Mucosa of descending colon (tissue), 1 donor: ENCODE data around the genes IGSF23, CEACAM16, NECTIN2 and APOC1.

GRCh38 chr19:44052244-44052496 lies 334 bp downstream of the ZNF223 start:
- PRO-cap, result no peak

- PRO-cap, result no peak
Observed at GRCh38 chr19:44085969-44087046, 7.9 kb upstream of the ZNF224 start.

DNA sequence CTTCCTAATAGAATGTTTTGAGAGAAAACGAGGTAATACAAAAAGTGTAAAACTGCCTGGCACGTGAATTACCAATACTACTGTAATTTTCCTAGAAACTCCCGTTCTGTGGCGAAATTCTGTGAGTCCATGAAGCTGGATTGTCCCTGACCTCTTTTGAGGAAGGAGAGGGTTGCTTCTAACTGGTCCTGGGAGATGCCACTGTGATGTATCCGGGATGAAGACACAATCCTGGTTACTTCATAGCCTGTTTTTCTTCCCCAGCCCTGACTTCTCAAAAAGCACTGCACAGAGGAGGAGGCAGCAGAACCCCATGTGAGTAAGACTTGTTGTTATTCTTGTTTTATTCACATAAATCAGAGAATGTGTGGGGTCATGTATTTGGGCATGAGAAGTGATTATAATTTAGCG lies 598 bp downstream of the ZNF226 start:
- PRO-cap, result no peak

GRCh38 chr19:44410108-44410394 lies 8.6 kb upstream of the ZNF285 start:
- PRO-cap, result no peak

DNA sequence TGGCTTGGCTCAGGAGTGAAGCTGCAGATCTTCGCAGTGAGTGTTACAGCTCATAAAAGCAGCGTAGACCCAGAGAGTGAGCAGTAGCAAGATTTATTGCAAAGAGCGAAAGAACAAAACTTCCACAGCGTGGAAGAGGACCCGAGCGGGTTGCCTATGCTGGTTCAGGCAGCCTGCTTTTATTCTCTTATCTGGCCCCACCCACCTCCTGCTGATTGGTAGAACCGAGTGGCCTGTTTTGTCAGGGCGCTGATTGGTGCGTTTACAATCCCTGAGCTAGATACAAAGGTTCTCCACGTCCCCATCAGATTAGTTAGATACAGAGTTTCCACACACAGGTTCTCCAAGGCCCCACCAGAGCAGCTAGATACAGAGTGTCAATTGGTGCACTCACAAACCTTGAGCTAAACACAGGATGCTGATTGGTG lies 33.2 kb upstream of the CEACAM20 start:
- PRO-cap, result no peak

DNA sequence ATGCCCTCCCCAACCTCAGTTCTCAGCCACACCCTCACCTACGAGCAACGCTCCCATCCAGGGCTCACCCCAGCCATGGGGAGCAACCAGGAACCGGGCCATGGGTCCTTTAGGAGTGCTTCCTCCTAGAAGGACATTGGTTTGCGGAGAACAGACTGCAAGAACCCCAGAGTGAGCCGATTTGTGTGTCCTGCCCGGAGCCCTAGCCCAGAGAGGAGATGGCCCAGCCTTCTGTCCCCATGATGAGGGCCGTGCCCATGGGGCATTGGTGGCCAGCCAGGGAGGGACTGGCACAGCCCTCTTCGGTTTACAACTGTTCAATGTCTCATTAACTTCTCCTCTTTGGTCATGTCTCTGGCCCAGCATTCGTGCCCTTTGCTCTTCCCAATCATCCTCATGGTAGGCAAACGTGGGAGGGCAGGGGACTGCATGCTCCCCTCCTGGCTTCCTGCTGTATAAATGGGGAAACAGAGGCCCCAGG lies 32.9 kb upstream of the IGSF23 start:
- PRO-cap, result bidirectional peak, plus-strand start at position 402 of the sequence, minus-strand start at position 173 of the sequence

- PRO-cap, result bidirectional peak, plus-strand start at chr19:44602425, minus-strand start at chr19:44602170; unidirectional peak, minus-strand start at chr19:44602242
Observed at GRCh38 chr19:44601996-44602563, 11.3 kb upstream of the IGSF23 start.

- PRO-cap, result unidirectional peak, minus-strand start at chr19:44613463
Observed at GRCh38 chr19:44613211-44614106, at the start of gene IGSF23. Gene IGSF23, plus strand, starts transcription at chr19:44613563.

- PRO-cap, result no peak
Observed at GRCh38 chr19:44617596-44618023, 4.2 kb downstream of the IGSF23 start.

DNA sequence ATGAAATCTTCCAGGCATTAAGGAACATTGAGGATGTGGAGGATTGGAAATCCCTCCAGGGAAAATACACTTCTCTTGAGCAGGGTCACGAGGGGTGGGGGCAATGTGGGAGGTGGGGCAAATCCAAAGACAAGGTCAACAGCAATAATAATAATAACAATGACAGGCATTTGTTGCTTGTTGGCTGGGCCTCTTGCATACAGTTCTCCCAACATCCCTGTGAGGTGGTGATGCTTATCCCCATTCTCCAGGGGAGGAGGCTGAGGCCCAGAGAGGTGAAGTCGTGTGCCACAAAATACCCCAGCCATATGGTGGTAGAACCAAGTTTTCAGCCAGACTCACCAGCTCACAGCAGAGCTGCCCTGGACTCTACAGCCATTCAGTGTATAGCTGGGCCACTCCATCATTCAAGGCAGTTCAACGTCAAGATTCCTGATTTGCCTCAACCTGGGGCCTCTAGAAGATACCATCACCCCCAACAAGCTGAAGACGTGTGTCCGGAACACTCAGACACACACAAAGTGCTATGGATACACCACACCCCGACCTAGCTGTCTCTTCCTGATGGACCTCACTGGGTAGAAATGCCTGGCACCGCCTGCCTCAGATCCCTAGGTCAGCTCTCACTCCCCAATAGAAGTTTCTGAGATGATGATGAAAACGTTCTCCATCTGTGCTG lies 4.4 kb upstream of the CEACAM19 start:
- PRO-cap, result no peak

GRCh38 chr19:44699098-44699297 lies at the start of gene CEACAM16:
Gene CEACAM16, plus strand, starts transcription at chr19:44699151.
- PRO-cap, result no peak

DNA sequence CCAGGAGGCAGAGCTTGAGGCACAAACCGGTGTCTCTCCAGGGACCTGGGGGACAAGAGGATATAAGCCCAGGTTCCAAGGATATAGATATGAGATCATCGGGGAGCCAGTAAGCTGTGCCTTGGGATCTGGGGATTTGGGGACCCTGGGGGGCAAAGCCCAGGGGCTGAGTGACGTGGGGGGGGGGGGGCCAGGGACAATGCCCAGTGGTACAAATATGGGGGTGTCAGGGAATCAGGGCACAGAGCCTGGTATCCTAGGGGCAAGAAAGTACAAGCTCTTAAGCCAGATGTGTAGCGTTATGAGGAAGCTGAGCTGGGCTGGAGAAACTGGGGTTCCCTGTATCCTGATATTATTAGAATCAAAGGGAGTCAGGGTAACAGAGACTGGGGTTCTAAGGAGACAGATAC lies 605 bp downstream of the BCL3 start:
- PRO-cap, result no peak

DNA sequence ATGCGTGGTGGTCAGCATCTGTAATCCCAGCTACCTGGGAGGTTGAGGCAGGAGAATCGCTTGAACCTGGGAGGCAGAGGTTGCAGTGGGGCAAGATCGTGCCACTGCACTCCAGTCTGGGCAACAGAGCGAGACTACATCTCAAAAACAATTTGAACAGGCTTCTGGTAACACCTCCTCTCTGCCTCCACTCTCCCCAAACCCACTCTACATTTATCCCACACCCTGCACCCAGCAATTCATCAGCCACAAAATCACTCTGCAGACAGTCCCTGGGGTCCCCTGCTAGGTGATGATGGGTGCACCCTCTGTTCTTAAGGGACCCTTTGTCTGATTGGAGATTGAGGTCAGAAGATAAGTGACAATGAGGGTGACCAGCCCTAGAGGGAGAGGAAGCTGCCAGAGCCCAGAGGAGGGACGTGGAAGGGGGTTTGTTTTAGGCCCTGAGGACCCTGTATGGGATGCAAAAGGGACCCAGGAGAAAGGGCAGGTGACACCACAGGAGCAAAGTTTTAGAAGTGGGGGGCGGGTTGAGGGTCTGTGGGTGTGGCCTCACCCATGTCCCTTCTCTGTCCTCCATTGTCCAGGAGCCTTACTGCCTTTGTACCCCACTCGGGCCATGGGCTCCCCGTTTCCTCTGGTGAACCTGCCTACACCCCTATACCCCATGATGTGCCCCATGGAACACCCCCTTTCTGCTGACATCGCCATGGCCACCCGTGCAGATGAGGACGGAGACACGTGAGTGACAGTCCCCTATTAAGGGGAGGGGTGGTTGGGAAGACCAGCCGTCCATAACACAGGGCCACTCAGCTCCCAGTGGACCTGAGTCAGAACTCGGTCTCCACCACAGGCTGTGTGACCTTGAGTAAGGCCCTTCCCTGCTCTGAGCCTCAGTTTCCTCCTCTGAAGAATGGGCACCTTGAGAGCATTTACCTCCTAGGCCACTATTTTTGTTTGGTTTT lies 2.4 kb downstream of the BCL3 start:
- PRO-cap, result no peak

DNA sequence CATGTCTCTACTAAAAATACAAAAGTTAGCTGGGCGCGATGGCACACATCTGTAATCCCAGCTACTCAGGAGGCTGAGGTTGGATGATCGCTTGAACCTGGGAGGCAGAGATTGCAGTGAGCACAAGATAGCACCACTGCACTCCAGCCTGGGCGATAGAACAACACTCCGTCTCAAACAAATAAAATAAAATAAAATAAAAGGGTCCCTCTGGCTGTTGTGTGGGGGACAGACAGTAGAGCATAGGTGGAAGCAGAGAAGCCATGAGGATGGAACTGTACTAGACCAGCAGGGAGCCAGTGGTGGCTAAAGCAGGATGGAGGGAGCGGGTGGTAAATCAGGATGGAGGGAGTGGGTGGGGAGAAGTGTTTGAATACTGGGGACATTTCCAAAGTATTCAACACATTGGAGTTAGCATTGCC lies 7.2 kb downstream of the BCL3 start:
- PRO-cap, result no peak

- PRO-cap, result no peak
Observed at GRCh38 chr19:44756166-44756442, 7.6 kb downstream of the BCL3 start.

DNA sequence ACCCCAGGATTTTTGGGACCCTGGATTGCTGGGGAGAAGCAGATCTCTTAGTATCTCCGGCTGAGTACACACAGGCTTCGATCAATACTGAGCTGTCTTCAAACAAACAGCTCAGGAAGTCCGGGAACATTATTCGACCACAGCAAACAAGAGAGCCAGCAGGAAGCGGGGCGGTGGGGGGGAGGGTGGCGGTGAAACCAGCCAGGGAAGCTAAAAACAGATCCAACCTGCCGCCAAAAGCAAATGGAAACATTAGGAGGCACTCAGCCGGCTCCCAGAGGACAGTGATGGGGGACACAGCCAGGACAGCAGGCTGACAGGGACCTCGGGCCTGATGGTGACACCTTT lies 12.2 kb upstream of the BCAM start:
- PRO-cap, result no peak

DNA sequence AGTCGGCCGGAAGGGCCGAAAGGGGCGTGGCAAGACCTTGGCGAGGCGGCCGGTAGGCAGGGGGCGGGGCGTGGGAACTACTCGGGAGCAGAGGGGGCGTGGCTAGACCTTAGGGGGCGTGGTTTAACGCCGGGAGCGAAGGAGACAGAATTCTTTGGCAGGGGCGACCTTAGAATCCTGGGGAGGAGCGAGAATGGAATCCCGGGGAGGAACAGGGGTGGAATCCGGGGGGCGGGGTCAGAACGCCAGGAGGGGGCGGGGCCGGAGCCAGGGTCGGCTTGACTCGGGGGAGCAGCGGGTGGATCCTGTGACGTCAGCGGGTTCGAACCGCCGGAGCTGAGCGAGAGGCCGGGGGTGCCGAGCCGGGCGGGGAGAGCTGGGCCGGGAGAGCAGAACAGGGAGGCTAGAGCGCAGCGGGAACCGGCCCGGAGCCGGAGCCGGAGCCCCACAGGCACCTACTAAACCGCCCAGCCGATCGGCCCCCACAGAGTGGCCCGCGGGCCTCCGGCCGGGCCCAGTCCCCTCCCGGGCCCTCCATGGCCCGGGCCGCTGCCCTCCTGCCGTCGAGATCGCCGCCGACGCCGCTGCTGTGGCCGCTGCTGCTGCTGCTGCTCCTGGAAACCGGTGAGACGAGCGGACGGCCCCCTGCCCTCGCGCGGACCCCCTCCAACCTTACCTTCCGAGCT lies at the start of gene NECTIN2:
TSS of gene NECTIN2 (plus strand) at position 308 of the 686 bp plus-strand sequence.
- PRO-cap, result bidirectional peak, plus-strand start at position 310 of the sequence, minus-strand start outside the sequence; unidirectional peak, plus-strand start at position 566 of the sequence

DNA sequence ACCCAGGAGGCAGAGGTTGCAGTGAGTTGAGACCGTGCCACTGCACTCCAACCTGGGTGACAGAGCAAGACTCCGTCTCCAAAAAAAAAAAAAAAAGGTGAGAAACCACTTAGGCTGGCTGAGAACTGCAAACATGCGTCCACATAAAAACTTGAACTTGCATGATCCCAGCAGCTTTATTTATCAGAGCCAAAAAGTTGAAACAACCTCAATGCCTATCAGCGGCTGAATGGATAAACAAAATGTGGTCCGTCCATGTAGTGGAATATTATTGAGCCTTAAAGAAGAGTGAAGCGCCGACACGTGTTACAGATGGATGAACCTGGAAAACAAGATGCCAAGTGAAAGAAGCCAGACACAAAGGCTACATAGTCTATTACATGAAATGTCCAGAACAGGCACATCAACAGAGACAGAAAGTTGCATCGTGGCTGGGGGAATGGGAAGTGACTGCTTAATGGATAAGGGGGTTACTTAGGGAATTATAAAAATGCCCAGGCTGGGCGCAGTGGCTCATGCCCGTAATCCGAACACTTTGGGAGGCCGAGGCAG lies 13.7 kb downstream of the NECTIN2 start:
- PRO-cap, result no peak

GRCh38 chr19:44913987-44914982 lies at the start of gene APOC1:
Gene APOC1, plus strand, starts transcription at chr19:44914608.
- PRO-cap, result no peak

DNA sequence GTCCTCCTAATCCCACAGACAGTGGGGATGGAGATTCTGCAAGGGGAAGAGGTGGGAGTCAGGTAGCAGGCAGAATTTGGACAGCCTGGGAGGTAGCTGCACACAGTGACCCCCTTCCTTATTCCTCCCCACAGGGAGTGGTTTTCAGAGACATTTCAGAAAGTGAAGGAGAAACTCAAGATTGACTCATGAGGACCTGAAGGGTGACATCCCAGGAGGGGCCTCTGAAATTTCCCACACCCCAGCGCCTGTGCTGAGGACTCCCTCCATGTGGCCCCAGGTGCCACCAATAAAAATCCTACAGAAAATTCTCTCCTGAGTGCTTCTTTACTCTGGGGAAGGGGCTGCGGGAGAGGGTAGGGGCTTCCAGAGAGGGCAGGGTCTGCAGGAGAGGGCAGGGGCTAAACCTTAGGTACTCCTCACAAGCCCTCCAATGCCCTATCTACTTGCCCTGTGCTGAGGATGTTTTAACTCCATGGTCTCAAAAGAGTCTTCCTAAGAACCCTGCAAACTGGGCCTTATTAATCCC lies 4.7 kb downstream of the APOC1 start:
- PRO-cap, result no peak